Left lobe of liver (tissue), 1 donor: ENCODE results near the genes MAX, EIF2S1 and ZFYVE26.

GRCh38 chr14:65078888-65079342 lies 23.4 kb downstream of the MAX start:
- PRO-cap, result no peak

GRCh38 chr14:65101927-65102772 lies at the start of gene MAX:
MAX (minus strand) TSS chr14:65102517.
- PRO-cap, result bidirectional peak, plus-strand start at chr14:65102836, minus-strand start at chr14:65102517

- PRO-cap, result no peak
These were observed 141.5 kb upstream of the MAX start for GRCh38 chr14:65243675-65244305.

GRCh38 chr14:65297608-65298148 lies 114.9 kb upstream of the FUT8 start:
- PRO-cap, result no peak

DNA sequence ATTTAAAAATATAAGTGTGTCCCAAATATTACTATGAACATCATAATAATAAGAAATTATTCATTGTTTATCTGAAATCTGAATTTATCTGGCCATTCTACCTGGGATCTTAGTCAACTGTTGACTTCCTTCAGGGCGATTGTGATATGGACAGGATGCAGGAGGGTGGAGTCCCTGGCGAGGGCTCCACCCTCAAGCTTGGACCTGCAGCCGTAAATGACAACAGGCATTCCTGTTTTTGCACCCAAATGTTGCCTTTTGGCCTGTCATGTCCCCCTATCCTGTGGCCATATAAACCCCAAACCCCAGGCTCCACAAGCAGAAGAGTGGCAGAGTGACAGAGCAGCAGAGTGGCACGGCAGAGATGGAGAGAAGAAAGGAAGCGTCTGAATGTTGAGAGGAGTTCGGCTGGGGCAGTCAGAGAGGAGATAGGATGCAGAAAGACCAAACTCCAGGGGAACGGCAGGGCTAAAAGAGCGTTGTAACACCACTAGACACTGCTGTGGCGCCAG lies 39.4 kb upstream of the FUT8 start:
- PRO-cap, result no peak

GRCh38 chr14:65482994-65483490 lies 70.5 kb downstream of the FUT8 start:
- PRO-cap, result no peak

GRCh38 chr14:66587844-66588966 lies 80.3 kb downstream of the GPHN start:
- PRO-cap, result no peak

DNA sequence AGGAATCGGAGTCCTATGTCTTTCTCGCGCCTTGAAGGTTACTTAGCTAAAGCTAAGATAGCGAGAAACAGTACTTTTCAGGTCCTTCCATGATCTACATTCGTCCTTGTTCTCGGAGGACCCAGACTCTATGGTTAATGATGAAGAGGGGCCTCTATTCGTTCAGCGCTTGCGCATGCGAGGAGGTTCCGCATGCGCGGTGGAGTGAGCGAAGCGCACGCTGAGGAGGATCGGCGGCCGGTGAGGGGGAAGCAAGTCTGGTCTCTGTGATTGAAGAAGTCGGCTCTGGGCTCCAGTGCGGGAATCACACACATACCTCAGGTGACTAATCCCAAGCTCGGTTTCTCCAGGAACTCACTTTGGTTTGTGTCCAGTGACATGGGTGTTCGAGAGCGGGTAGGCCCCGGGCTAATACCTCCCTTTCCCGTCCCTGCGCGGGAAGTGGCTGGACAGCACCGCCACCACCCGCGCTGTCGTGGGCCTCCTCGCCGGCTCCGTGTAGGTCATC lies at the start of gene EIF2S1:
Gene EIF2S1, plus strand, starts transcription at position 193 of the 508 bp plus-strand sequence.
- PRO-cap, result bidirectional peak, plus-strand start at position 223 of the sequence, minus-strand start at position 132 of the sequence

DNA sequence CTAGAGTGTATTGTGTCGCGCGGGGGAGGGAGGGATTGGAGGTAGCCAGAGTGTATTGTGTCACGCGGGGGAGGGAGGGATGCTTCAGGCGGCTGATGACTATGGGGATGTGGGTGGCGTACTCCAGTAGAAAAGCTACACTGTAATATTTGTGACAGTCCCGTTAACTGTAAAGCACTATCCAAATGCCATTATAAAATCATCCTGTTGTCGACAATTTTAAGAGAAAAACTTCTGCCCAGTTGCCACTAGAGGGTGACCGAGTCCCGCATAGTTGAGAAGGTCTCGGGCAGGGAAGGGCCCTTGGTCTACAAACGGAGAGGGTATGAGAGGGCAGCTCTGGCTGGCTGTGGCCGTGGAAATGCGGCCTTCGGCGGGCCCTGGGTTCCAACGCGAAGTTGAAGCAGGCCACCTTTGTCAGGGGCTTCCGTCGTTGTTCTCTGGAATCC lies 15.1 kb upstream of the PLEK2 start:
- PRO-cap, result no peak

GRCh38 chr14:67514493-67514827 lies 18.6 kb upstream of the PLEKHH1 start:
- PRO-cap, result no peak

- PRO-cap, result no peak
These were observed 13.1 kb downstream of the PIGH start for GRCh38 chr14:67587011-67587372.

- PRO-cap, result no peak
These were observed 20.8 kb downstream of the VTI1B start for GRCh38 chr14:67653480-67654218.

DNA sequence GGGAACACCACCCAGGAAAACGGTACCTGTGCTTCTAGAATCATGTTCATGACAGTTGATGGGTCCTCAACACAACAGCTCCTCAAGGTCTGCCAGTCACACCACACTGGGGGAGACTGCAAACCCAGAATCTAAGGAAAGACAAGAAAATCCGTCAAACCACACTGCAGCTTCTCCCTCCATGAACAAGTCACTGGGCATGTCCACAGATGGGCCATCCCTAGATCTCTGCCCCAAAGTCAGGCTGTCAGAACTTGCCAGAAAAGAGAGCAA lies 36.2 kb downstream of the ZFYVE26 start:
- PRO-cap, result no peak

DNA sequence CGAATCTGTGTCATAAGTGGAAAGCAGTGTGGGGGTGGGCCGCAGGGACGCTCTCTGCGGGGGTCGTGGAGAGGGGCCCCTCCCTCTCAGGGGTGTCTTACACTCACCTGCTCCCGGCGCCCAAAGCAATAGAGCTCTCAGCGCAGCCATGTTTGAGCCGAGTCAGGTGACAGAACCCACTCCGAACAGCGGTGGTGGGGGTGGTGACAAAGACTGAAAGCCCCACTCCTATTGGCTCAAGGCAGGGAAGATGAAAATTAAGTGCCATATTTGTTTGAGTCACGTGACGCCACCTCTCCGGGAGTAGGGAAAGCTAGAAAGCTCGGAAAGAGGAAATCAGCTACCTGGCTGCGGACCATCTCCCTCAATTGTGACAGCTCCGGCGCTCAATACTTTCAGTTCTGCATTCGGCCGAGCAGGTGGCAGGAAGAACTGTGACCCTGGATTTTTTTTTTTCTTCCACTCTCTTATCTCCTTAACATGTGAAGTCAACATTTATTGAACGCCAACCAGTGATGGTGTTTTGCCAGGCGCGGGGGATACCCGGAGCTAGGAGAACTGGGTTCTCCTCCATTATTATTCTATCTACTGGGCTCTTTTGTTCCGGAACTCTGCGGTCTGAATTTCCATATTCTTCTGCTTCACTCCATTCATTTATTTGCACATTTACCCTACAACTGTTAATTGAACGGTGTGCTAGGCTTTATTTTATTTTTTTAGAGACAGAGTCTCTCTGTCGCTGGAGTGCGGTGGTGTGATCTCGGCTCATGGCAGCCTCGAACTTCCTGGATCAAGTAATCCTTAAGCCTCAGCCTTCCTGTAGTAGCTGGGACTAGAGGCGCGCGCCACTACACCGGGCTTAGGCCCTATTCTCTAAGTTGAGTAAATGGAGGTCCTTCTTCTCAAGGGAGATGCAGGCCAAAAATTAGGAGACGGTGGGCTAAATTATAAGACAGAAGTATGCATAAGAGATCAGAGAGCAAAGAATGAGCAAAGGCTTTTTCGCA lies at the start of gene ZFYVE26:
Gene ZFYVE26, minus strand, starts transcription at position 164 of the 1,007 bp plus-strand sequence.
- PRO-cap, result bidirectional peak, plus-strand start at position 333 of the sequence, minus-strand start at position 154 of the sequence

GRCh38 chr14:67853833-67854048 lies 34.2 kb downstream of the RAD51B start:
- PRO-cap, result no peak

DNA sequence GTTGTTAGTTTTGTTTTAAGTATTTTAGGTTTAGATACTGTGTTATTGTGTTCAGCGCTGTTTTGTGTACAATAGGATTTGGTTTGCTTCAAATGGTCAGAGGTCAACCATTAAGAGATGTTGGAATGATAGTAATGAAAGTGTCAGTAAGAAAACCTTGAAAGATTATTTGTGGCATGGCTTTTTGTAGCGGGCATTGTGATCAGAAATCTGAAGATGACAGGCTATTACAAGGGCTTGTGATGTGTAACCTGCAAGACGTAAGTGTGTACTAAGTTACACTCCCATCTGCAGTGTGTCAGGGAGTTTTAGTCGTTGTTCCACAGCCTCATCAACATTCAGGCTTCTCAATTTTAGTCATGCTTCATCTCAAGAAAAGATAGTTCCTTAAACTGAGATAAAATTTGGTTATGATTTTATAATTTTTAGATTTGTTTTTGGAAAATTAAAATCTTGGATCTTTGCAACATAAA lies 68.1 kb downstream of the RAD51B start:
- PRO-cap, result no peak

GRCh38 chr14:67996178-67996919 lies 176.8 kb downstream of the RAD51B start:
- PRO-cap, result no peak

GRCh38 chr14:68011483-68012406 lies 192.2 kb downstream of the RAD51B start:
- PRO-cap, result no peak

DNA sequence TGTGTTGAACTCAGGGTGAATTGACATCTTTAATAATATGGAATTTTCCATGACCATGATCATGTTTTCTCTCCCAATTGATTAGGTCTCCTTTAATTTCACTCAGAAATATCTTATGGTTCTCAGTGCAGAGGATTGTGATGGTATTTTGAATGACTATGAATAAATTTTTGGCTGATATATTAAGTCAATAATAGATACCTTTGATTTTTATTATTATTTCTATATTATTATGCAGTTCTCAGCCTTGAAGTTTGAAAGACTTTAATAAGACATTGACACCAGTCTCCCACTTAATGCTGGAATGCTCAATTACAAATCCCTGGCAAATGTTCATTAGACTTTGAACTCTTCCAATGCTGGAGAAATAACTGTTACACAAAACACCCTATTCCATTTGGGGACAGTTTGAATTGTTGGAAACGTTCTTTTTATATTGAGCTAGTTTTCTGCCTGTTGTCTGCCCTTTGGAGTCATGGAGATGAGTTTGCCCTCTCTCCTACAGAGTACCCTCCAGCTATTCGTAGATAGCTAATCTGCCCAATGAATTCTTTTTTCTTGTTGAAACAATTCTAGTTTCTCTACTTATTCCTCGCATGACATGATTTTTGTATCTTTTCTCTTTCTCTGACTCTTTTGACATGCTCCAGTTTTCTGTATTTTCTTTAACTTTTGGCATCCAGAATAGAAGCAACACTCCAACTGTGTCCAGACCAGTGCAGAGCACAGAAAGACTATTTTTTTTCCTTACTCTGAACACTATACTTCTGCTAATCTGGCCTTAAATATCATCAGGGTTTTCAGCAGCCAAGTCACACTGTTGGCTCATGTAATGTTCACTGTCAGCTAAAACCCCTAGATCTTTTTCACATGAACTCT lies 379.2 kb downstream of the RAD51B start:
- PRO-cap, result unidirectional peak, plus-strand start at position 397 of the sequence; unidirectional peak, plus-strand start at position 444 of the sequence

GRCh38 chr14:68239927-68240592 lies 420.5 kb downstream of the RAD51B start:
- PRO-cap, result no peak